Pulmonary lymph node (tissue), 1 donor: ENCODE measurements around the gene AMDHD1.

GRCh38 chr12:95548074-95548632, 3.1 kb downstream of the USP44 start:
- PRO-cap, result bidirectional peak, plus-strand start at chr12:95548269, minus-strand start at chr12:95548215

DNA sequence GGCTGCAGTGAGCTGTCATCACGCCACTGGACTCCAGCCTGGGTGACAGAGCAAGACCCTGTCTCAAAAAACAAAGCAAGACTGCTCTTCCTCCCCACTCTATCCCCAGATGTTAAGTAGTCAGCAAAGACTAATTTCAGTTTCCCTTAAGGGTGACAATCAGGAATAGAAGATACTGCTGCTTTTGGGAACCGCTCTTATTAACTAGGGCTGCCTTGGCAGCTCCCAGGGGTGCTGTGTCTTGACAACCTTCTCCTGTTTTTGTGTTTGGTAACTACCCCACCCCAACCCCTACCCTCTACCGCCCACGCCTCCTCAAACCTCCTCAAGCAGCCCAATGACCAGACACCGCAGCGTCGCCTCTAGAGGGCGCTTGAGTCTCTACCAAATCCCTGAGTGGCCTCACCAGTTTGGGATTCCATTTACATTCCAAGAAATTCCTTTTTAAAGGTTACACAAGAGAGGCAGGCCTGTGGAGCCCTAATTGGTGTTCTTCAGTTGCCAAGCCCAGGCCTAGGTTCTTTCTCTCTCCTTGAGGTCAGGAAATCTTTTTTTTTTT, 72.2 kb upstream of the USP44 start:
- PRO-cap, result no peak

- PRO-cap, result no peak
Observed at GRCh38 chr12:95624539-95624931, 73.3 kb upstream of the USP44 start.

- PRO-cap, result no peak
Observed at GRCh38 chr12:95665772-95666197, 114.5 kb upstream of the USP44 start.

- PRO-cap, result no peak
Observed at GRCh38 chr12:95705064-95705511, 85.5 kb downstream of the NTN4 start.

- PRO-cap, result bidirectional peak, plus-strand start at chr12:95943076, minus-strand start at chr12:95943006; unidirectional peak, minus-strand start at chr12:95943485
Observed at GRCh38 chr12:95942868-95943650, at the start of gene AMDHD1. AMDHD1 (plus strand) TSS chr12:95943331.

- PRO-cap, result no peak
Observed at GRCh38 chr12:95943651-95943893, 441 bp downstream of the AMDHD1 start.

GRCh38 chr12:95943916-95944380, 817 bp downstream of the AMDHD1 start:
- PRO-cap, result no peak

DNA sequence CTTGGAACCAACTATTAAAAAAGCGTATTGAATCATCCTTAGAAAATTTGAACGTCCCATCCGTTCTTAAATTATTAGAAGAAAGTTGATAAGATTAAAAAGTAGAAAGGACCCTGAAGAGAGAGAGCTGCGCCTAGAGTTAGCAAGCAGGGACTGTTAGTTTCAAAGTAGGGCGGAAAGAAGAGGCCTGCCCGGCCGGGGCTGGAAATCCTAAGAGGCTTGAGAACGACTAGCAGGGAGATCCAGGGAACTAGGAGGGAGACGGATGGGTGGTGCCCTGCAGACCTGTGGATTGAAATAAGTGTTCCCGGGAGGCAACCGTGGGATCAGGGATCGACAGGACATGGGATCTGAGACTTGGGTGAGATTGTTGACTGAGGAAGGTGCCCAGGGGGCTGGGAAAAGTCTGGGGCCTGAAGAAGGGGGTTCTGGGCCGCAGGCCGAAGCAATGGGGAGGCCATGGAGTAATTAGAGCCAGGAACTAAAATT, 836 bp downstream of the LTA4H start:
- PRO-cap, result no peak

DNA sequence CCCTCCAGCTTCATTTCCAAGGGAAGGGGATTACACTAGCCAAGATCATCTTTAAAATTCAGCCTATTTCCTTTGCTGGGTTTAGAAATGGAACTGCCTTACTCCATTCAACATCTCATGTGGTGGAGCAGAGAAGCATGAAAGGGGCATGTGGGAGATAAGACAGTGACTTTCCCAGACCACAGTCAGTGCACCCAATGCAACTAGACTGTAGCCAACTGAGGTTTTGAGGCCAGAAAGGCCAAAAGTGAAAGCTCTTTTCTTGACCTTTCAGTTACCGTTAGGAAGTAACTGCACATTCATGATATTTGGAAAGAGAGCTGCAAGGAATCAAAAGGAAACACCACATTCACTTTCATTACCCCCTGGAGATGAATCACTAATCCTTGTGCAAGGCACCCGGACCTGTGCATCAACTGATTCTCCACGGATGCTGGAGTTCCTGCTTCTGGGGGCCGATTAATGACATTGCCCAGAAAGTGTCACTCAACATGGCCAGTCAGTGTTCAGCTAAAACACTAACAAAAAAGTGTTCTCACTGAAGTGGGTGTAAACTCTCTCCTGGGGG, 72.9 kb upstream of the ELK3 start:
- PRO-cap, result no peak

GRCh38 chr12:96196778-96197094, 2.6 kb downstream of the ELK3 start:
- PRO-cap, result no peak

GRCh38 chr12:96197956-96198368, 3.8 kb downstream of the ELK3 start:
- PRO-cap, result unidirectional peak, minus-strand start at chr12:96198087

GRCh38 chr12:96209933-96211110, 16.1 kb downstream of the ELK3 start:
- PRO-cap, result no peak

- PRO-cap, result no peak
Observed at GRCh38 chr12:96233972-96234686, 40.0 kb downstream of the ELK3 start.

DNA sequence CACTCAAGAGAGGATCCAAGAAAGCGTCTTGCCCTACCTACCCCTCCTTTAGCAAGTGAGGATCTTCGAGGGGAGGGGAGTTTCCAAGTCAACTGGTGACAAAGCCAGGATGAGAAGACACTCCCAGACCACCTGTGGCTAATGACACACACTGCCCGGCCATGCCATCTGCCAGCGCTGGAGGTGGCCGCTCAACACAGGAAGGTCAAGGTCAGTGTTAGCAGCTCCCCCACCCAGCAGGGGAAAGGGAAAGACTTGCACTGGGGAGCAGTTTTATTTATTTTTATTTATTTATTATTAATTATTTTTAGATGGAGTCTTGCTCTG, 41.3 kb downstream of the ELK3 start:
- PRO-cap, result no peak

- PRO-cap, result no peak
Observed at GRCh38 chr12:96397885-96398418, 2.3 kb downstream of the CDK17 start.

- PRO-cap, result no peak
Observed at GRCh38 chr12:96398777-96398851, 1.6 kb downstream of the CDK17 start.

DNA sequence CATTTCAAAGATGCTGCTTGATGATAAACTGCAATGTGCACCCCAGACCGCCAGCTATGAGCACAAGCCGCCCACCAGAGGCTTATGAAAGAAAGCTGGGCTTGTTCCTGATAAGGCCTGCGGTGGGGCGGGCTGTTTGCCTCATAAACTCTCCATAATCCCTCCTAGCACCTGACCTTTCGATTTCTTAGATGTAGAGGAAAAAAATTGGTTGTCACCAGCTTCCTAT, 759.3 kb upstream of the TMPO start:
- PRO-cap, result no peak

GRCh38 chr12:98274760-98275163, 240.6 kb upstream of the TMPO start:
- PRO-cap, result no peak

GRCh38 chr12:98418290-98419318, 96.8 kb upstream of the TMPO start:
- PRO-cap, result no peak